Ileum (tissue), 1 donor: ENCODE data around the gene HNRNPDL.

- PRO-cap: no peak
These were observed 9.1 kb downstream of the HNRNPDL start for GRCh38 chr4:82421019-82421793.

DNA sequence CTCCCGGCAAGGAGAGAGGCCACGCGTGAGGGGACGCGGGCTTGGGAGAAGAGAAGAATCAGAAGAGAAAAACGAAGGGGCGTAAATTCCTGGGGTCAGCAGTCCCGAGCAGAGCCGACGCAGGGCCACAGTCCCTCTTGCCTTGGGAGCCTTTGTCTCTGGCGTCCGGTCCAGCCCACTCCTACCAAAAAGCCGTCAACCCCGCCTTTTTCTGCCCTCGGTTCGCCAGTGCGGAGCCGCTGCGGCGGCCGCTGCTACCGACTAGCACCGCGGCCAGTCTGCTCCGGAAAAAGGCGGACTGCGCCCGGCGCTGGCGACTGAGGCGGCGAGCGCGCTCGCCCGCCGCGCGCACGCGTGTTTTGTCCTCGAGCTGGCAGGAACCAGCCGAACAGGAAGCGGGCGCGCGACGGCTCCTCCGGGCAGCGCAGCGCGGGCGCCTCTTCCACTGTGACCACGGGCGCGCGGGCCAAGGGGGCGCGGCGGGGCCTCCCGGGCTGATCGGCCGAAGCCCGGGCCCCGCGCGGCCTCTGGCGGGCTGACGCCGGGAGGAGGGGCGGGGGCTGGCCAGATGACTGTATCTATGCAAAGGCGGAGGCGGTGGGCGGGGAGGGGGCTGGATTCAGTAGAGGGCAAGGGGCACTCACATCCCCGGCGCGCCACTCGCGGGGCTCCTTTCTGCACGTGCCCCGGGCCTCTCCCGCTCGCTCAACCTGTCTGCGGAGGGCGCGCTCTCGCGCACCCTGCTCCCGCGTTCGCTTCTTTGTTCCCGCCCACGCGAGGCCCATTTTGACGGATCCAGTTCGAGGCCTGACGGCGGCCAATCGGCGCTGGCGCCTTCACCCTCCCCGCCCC is at the start of gene HNRNPDL:
Gene HNRNPDL, minus strand, starts transcription at position 765 of the 852 bp plus-strand sequence.
- PRO-cap: bidirectional peak, plus-strand start at position 394 of the sequence, minus-strand start at position 285 of the sequence; bidirectional peak, plus-strand start at position 456 of the sequence, minus-strand start at position 529 of the sequence; bidirectional peak, plus-strand start outside the sequence, minus-strand start at position 762 of the sequence

GRCh38 chr4:83012594-83013555 is 2.3 kb upstream of the LIN54 start:
- PRO-cap: bidirectional peak, plus-strand start at chr4:83013156, minus-strand start at chr4:83012882

GRCh38 chr4:83108072-83108470 is 6.5 kb downstream of the PLAC8 start:
- PRO-cap: no peak

DNA sequence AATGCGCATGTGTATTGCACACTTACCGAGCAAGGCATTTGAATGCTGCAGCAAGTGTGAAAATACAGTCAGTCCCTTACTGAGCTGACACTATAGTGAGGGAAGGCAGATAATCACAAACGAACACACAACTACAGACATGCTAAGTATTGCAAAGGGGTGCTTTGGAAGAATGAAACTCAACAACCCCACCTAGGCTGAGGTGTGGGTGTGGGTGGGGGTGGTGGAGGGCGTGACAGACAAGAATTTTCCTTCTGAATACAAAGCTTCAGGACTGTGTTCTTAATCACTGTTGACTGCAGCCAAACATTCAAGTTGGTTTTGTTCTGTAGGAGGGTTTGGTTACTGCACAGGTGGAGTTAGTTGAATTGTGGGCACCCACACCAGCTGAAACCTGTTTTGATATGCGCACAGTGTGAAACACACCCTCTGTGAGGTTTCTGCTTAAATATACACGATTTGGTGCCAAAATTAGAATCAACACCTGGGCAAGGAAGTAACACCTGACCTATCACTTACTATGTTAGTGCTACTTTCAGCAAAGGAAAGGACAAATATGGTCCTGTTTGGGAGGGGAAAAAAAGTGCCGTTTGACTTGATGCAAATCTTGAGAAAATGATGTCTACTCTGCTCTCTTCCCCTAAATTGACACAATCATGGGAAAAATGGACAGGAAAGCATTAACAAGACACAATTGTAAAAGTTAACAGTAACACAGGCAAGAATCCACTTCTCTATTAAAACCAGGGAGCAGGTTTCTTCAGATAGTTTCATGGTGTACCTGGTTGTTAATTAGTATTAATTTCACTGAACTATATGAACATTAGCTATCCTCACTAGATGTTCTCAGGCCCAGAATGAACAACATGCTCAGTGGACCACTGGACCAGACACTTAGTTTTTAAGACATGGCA is 72.1 kb downstream of the COQ2 start:
- PRO-cap: no peak

GRCh38 chr4:83535318-83535917 is 490 bp upstream of the GPAT3 start:
- PRO-cap: bidirectional peak, plus-strand start at chr4:83535629, minus-strand start at chr4:83535670

- PRO-cap: no peak
These were observed 2.6 kb downstream of the CDS1 start for GRCh38 chr4:84585398-84586022.

- PRO-cap: no peak
These were observed 100.4 kb downstream of the CDS1 start for GRCh38 chr4:84683203-84683843.

DNA sequence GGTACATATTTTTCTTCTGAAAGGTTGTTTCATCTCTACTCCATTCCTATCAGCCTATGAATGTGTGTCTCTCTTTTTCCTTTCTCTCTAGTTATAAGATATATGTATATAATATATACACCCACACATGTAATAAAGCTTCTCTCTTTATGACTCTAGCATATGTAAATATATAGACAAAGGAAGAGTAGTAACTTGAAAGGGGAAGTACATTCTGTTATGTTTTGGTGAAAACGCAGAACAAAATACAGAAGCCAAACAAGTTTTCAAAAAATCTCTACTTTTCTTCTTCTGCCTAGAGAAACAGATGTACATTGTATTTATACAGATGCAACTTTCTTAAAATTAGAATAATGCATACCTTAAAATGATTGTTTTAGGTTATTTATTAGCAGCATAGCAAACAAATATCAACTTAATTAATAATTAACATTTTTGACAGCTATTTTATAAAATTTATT is 227.1 kb downstream of the ARHGAP24 start:
- PRO-cap: no peak

DNA sequence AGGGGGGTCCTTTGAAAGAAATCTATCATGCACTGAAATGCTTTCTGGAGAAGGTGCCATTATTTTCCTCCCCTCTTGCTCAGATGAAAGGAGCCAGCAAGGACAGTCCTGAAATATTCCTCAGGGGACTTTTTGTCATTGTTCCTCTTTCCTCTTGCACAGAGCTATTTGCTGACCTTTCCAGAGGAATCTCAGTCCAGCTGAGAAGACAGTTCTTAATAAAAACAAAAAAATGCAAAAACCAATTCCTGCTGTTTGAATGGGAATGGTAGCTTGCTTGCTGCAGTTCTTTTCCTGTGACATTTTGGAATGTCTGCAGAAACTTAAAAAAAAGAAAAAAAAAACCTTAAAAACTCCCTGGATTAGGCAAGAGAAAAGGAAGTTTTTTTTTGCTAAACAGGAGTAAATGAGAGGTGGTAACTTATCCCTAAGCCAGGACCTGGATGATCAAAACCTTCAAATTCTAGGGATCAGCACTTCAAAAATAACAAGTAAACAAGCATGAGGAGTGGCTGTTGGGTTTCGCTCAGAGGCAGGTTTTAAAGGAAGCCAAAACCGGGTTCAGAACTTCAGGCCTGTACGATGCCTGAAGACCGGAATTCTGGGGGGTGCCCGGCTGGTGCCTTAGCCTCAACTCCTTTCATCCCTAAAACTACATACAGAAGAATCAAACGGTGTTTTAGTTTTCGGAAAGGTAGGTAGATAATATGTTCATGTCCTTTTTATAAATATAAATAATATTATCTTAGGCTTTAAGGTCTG is 429.3 kb downstream of the MAPK10 start:
- PRO-cap: no peak

GRCh38 chr4:85931111-85931563 is 428.7 kb downstream of the MAPK10 start:
- PRO-cap: no peak

DNA sequence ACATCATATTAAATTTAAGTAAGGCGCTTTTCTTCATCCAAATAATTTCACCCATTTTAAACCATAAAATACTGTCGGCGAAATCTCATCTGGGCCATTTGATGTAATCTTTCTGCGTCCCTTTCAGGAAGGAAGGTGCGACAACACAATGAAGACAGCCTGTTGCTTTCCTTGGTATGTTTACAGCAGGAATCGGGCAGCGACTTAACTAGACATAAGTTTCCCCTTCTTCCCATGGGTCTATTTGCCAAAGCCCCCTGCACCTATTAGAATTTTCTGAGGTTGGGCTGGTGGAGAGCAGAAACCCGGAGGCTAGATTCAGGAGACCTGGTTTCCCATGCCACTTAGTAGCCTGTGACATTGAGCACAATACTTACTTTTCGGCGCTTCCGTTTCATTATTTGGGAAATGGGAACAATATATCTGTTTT is 686 bp upstream of the AFF1 start:
- PRO-cap: no peak

- PRO-cap: bidirectional peak, plus-strand start at chr4:86936719, minus-strand start at chr4:86936513
These were observed 1.7 kb downstream of the AFF1 start for GRCh38 chr4:86936552-86936873.

DNA sequence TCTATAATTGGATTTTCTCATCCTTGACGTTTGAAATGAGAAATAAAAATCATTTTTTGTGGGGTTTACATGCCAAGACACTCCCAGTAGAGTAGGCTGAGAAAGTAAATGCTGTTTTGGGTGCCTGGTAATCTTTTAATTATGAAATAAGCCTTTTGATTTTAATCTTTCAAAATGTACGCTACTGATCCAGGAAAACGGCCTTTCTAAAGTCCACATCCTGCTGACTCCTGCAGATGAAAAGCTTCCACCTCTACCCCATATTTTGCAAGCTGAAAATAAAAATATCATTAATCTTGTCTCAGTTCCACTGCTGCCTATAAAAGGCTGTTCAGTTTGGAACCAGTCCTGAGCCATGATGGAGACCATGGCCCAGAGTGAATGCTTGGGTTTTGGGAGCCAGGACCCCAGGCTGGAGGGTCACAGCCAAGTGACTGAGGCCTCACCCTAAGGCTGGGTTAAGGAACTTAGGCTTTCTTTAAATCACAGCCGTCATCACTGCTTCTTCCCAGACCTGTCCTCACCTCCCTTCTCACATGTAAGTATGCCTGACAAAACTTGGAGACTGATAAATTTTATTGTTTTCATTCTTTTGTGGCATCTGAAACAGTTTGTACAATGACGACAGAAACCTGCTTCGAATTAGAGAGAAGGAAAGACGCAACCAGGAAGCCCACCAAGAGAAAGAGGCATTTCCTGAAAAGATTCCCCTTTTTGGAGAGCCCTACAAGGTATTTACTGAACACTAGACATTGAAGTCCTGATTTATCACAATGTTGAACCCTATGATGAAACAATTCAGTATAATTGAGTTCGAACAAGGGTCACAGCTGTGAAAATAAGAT is 111.0 kb downstream of the AFF1 start:
- PRO-cap: no peak

DNA sequence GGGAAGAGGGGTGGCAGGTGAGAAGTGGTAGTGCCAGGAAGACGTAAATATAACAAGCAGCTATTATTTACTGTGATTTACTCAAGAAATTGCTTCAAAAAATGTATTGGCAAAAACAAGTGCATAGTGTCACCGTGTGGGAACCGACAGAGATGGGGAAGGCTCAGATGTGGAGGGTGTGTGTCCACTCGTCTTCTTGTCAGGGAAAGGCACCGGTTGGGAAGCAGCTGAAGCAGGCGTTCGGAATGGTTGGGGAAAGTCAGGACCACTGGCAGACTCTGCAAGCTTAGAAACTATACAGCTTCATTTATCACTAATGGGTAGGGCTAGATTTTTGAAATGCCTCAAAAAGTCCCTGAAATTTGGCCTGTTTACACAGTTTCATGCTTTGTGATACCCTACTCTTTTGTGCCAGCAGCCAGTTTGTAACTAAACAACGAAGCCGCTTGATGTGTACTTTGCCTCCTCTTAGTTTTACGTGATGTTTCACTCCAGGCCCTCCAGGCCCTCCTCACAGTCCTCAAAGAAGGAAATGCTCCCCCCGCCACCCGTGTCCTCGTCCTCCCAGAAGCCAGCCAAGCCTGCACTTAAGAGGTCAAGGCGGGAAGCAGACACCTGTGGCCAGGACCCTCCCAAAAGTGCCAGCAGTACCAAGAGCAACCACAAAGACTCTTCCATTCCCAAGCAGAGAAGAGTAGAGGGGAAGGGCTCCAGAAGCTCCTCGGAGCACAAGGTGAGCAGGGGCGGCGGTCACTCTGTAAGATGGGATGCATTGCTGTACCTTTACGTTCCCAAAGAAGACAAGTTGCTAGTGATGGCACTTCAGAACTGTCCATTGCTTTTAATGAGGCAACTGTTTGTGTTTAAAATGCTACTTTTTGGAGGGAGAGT is 94.6 kb downstream of the KLHL8 start:
- PRO-cap: no peak

DNA sequence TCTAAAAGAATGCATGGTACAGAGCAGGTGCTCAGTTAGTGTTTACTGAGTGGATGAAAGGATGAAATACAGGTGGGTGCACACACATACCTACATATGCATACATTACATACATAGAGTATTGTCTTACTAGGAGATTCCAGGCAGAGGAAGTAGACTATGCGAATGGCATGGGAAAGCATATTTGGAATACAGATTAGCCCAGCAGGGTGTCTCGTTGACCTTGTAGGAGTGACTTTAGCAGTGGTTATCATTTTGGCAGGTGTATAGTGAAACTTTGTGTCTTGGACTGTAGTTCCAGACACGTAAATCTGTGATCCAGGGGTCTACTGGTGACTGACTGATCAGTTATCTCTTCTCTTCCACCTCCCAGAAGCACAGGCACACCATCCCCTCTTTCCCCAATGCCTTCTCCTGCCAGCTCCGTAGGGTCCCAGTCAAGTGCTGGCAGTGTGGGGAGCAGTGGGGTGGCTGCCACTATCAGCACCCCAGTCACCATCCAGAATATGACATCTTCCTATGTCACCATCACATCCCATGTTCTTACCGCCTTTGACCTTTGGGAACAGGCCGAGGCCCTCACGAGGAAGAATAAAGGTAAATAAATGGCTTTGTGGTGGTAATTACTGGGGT is 86.2 kb downstream of the KLHL8 start:
- PRO-cap: no peak

- PRO-cap: no peak
These were observed 30.4 kb upstream of the SPARCL1 start for GRCh38 chr4:87559465-87560027.

GRCh38 chr4:87718037-87718670 is 68.1 kb downstream of the DMP1 start:
- PRO-cap: no peak

- PRO-cap: no peak
These were observed 18.5 kb downstream of the MEPE start for GRCh38 chr4:87851267-87851633.

GRCh38 chr4:87924048-87924531 is 51.4 kb upstream of the SPP1 start:
- PRO-cap: no peak